ENCODE data around the gene SPATA31D1.

DNA sequence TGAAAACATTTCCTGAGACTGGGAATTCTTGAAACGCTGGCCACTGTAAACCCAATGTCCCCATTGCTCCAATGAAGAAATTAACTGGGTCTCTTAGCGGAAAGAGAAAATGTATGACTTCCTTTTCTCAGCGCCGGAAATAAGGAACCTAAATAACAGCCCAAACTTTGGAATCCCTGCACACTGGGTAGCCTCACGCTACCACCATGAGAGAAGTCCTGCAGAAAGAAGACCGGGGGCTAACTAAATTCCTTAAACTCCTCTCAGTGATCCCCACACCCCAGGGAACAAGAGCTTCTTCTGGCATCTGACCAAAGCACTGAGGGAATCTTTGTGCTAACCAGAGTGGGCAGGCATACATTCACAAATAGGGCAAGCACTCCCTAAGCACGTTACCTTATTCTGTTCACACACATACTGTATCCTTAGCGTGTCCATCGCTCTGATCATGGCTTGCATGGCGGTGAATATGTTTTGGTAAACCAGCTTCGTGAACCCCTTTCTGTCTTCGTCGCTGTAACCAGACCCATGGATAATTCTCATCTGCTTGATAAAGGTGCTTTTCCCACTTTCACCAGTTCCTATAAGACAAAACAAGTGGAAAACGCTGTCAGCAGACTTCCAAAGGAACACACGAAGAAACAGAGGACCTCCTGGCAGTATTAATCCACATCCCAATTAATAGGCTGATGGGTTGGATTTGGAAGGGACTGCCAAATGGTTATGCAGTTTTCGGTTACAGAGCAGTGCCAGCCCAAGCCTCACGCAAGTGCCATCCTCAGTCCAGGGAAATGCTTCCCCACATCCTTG is 119.2 kb downstream of the GNA14 start:
- PRO-cap, 3 experiments: no peak in any of the 3 experiments
- RAMPAGE, long total RNA: no peak

DNA sequence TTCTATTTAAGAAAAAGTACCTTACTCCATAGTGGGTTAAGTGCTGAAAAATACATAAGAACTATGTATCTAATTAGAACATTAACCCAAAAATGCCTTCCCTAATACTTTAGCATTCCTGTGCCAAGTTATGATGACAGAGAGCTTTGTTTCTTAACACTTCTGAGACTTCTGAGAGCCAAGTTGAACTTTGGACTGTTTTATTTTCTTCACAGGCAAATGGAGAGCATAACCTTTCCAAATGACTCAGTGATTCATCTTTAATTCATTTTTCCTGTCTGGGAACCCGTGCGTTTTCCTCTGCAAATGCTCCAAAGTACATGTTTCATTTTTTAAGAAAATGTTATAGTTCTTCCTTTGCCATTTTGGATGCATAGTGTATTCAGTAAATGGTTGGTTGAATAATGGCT is 191.7 kb upstream of the GNA14 start:
- PRO-cap, 3 experiments: no peak in any of the 3 experiments
- RAMPAGE, long total RNA: no peak

DNA sequence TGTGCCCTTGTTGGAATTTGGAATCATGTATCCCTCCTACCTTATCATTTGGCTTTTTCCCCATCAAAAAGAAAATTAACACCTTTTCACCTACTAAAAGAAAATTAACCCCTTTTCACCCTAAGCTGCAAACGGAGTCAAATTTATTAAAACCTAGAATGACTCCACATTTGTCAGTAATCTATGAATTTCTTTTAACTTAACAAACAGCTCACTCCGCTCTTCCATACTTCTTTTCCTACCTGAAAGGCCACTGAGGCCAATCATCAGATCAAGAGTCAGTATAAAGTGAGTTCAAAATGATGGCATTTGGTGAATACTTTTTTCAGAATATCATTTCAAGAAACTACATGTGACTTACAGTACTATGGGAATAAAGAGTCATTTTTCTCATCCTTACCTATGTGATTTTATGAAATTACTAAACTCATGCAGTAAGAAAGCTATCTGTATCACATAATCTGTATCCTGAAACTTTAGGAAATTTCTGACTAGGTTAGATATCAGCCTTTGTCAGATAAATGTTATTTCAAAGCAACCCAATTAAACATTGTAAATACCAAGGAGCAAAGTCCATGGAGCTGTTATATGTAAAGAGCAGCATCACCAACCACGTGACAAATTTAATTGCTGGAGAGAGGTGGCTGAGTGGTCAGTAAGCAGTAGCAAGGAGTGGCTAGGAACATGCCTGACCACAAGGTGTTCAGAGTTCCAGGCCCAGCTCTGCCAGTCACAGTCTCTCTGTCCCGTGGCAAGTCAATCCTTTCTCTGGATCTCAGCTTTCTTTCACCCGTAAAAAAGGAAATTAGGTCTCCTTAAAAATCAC is 166.5 kb downstream of the GNAQ start:
- PRO-cap, 3 experiments: no peak in any of the 3 experiments
- RAMPAGE, long total RNA: no peak

DNA sequence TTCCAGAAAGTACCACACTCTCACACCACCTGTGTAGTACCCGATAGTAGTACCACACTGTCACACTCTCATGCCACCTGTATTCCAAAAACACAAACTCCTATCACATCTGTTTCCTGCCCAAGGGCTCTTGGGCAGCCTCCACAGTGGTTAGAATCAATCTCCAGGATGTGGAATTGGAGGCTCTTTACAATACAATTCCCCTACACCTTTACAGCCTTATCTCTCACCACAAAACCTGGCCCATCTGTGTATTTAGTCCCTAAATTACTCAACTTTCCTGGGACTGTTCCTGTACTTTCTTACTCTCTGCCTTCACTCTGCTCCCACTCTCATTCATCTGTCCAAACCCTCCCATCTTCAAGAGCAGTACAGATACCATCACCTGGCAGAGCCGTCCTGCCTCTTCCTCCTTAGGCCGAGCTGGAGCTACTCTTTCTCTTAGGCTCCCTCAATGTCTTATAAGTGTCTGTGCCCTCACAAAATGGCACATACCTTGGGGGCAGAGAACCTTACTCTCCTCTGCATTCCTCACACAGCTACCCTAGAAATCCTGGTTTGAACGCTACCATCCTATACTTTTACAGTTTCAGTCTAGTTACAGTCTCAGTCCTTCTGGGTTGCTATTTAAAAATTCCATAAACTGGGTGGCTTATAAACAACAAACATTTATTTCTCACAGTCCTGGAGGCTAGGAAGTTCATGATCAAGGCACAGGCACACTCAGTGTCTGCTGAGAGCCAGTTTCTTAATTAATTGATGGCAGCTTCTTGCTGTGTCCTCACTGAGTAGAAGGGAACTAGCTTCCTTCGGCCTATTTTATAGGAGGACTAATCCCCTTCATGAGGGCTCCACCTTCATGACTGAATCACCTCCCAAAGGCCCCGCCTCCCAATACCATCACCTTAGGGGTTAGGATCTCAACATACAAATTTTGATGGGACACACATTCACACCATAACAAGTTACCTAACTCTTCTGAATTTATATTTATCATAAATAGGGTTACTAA is 130.2 kb downstream of the GNAQ start:
- PRO-cap, 3 experiments: no peak in any of the 3 experiments
- RAMPAGE, long total RNA: no peak

DNA sequence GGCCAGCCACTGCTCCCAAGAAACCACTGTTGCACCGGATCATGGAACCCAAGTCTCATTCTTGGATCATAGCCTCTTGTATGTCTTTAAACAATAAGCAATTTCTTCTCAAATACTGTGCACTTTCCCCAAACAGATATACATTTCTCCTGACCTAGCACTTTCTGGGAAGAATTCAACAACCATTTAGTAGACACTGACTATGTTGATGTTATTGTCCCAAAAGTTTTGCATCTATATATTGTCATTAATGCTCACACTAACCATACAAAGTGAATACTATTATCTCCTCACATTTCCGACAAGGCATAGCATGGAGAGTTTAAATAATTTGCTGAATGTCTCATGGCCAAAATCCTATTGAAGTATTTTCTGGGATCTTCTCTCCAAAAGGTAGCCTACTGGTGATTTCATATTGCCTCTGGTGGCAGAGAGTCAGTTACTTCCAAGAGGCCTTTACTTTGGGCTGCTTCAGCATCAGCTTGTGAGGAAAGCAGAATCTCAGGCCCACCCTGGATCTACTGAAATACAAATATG is 123.2 kb downstream of the GNAQ start:
- PRO-cap, 3 experiments: no peak in any of the 3 experiments
- RAMPAGE, long total RNA: no peak

DNA sequence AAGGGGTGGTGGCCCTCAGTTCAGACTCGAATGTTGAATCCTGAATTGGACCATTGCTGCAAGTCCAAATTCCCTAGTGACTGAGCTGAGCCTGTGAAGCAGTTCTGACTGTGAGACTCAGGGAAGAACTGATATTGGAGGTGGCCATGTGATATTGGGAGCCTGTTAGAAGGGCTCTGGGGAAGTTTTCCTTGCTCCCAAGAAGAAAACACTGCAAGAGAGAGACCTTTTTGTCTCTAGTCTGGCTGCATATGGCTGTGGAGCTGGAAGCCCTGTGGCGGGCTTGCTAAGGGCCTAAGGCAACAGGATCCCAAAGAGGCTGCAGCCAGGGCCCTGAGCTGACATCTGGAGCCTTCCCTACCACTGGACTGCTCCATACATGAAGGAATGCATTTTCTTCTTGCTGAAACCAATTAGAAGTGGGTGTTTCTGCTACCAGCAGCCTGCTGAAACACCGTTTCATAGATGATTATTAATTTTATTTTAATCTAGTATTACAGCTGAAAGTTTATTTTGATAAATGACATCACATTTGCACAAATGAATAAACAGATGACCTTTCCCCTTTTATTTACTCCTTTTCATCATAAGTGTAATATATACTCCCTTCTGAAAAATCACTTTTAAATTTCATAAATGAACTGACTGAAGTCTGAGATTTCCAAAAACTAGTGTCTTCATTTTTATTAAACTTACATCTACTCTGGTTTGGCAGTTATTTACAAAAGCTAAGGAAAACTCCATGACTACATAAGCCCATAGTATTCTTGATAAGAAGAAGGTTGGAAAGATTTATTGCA is 42.1 kb downstream of the GNAQ start:
- PRO-cap, 3 experiments: no peak in any of the 3 experiments
- RAMPAGE, long total RNA: no peak

GRCh38 chr9:78032794-78033674 is 1.4 kb upstream of the GNAQ start:
- PRO-cap, 3 experiments: no peak in any of the 3 experiments
- RAMPAGE, long total RNA: no peak

DNA sequence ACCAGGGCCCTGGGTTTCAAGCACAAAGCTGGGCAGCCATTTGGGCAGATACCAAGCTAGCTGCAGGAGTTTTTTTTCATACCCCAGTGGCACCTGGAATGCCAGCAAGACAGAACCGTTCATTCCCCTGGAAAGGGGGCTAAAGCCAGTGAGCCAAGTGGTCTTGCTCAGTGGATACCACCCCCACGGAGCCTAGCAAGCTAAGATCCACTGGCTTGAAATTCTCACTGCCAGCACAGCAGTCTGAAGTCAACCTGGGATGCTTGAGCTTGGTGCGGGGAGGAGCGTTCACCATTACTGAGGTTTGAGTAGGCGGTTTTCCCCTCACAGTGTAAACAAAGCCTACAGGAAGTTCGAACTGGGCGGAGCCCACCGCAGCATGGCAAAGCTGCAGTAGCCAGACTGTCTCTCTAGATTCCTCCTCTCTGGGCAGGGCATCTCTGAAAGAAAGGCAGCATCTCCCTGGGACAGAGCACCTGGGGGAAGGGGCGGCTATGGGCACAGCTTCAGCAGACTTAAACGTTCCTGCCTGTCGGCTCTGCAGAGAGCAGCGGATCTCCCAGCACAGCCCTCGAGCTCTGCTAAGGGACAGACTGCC is 34.8 kb upstream of the CEP78 start:
- PRO-cap, 3 experiments: no peak in any of the 3 experiments
- RAMPAGE, long total RNA: no peak

GRCh38 chr9:78295965-78296709 is 788 bp upstream of the PSAT1 start:
- PRO-cap, 3 experiments: peak in 1 of 3 experiments; most common plus-strand start chr9:78296339 (in 1); most common minus-strand start chr9:78296498 (in 1)
- RAMPAGE, long total RNA: no peak

DNA sequence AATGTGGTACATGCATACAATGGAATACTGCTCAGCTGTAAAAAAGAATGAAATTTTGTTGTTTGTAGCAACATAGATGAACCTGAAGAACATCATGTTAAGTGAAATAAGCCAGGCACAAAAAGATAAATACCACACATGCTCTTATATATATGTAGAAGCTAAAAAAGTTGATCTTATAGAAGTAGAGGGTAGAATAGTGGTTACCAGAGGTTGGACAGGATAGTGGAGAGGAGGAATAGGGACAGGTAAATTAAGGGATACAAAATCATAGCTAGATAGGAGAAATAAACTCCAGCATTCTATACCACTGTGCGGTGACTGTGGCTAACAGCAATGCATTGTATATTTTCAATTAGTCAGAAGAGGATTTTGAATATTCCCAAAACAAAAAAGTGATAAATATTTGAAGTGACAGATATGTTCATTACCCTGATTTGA is 414.8 kb downstream of the TLE1 start:
- PRO-cap, 3 experiments: no peak in any of the 3 experiments
- RAMPAGE, long total RNA: no peak

DNA sequence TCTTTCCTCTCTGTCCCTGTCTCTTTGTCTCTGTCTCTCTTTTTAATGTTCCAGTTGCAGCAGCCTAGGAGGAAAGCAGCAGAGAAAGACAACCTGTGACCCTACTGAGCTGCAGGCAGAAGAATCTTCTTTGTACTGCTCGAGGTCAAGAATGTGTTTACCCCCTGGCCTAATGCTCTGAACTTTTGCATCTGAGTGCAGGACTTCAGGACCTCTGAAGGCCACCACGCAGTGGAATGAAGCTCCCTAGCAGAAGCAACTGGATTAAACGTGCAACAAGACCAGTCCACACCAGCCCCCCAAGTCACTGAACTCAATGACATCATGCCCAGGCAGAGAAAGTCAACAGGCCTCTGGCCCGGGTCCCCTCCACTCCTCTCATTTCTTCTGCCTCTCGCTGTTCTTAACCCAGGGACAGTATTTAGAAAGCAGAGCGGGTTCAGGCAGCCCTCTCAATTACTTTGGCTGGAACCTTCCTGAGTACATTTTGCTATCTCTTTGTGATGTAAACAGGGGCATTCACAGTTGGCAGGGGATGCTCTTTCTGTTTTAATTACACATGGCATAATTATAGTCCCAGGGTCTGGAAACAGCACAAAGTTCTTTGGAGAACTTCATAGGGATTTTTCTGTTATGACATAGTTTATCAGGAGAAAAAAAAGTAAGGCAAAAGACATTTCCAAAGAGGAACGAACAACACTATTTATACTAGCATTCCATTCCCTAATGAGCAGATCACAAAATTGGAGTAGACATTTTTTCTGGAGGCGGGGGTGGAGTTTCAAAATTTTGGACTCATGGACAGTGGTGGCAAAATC is 108.3 kb upstream of the SPATA31D4 start:
- PRO-cap, 3 experiments: no peak in any of the 3 experiments
- RAMPAGE, long total RNA: no peak

DNA sequence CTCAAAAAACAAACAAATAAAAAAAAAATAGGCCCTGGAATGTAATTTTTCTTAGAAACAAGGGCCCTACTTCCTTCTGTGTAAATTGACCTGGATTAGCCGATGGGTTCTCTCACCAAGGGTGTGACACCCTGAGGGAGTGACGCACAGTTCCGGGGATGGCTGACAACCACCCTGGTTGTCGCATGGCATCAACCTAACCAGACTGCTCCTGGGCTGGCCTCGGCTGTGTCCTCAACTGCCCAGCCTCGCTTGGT is 51.2 kb upstream of the SPATA31D4 start:
- PRO-cap, 3 experiments: no peak in any of the 3 experiments
- RAMPAGE, long total RNA: no peak

- PRO-cap, 3 experiments: no peak in any of the 3 experiments
- RAMPAGE, long total RNA: no peak
Measured at GRCh38 chr9:81879635-81879981, 48.6 kb upstream of the SPATA31D4 start.

GRCh38 chr9:81988668-81989024 is at the start of gene SPATA31D1:
Gene SPATA31D1 (plus strand): TSS chr9:81988772.
- PRO-cap, 3 experiments: no peak in any of the 3 experiments
- RAMPAGE, long total RNA: no peak

DNA sequence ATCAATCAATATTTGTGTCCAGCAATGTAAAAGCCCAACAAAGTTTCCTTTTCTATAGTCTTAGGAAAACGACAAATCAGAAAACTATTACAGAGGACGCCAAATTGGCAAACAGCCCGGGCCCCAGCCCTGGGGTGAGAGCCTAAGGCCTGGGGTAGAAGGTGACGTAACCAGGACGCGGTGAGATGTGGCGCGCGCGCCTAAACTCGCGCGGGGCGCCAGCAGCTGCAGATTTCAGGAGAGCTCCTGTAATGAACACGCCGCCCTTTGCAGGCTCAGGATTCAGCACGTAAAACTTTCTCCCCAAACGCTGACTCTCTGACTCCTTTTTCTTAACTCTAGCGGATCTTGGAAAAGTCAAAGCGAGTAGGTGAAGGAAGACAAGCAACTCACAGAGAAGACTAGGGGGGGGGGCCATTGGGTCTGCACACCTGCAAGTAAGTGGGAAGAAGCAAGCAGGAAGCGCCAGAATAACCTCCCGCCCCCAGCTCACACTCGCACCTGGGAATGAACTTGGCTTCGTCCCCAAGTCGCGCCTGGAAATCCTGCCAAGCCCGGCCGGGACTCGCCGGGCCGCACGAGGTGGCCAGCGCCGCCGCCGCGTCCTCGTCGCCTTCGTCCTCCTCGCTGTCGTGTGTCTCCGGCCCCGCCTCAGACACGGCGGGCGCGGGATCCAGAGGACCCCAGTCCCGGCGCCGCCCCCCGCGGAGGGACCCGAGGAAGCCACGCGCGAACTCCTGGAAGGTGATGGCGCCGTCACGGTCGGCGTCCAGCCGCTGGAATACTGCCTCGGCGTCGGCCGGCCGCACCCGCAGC is 798 bp downstream of the RASEF start:
- PRO-cap, 3 experiments: no peak in any of the 3 experiments
- RAMPAGE, long total RNA: no peak

GRCh38 chr9:83472127-83472762 is 66.0 kb downstream of the FRMD3 start:
- PRO-cap, 3 experiments: no peak in any of the 3 experiments
- RAMPAGE, long total RNA: no peak

- PRO-cap, 3 experiments: no peak in any of the 3 experiments
- RAMPAGE, long total RNA: no peak
Measured at GRCh38 chr9:83536144-83536893, 1.9 kb downstream of the FRMD3 start.

DNA sequence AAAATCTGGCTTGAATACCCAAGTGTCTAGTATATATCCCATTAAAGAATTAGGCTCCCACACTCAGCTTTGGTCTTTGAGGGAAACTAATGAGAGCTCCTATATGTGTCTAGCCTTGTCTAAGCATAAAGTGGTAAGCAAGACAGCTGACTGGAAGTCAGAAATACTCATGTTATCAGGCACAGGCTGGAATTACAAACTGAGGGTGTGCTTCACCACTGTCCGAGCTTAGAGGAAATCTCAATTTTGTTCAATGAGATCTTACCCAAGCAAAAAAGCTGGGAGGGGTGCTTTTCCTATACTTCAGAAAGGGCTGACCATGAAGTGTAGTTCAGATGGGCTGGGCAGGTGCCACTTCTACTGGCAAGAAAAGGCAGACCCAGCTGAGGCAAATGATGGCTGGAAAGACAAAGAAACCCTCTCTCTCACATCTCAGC is 33.4 kb downstream of the IDNK start:
- PRO-cap, 3 experiments: no peak in any of the 3 experiments
- RAMPAGE, long total RNA: no peak

DNA sequence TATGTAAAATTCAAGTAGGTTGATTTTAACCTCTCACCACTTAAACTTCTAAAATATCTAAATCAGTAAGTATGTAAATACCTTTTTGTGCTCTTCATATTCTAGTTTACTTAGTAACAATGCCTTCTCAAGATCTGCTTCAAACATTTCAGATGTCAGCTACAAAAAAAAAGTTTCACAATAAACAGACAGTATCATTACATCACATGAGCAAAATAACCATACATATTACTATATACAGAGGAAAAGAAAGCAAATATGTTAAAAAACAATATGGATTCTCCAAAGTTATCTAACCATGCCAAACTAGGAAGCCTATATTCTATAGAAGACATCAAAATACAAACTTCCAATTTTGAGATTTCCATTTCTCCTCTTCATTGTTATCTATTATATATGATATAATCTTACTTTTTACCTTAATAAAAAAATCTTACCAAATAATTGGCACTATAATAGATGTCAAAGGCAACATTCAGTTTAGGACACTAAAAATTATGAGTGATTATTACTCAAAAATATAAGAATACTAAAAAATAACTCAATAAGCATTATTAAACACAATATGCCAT is 29.0 kb downstream of the GKAP1 start:
- PRO-cap, 3 experiments: no peak in any of the 3 experiments
- RAMPAGE, long total RNA: no peak

DNA sequence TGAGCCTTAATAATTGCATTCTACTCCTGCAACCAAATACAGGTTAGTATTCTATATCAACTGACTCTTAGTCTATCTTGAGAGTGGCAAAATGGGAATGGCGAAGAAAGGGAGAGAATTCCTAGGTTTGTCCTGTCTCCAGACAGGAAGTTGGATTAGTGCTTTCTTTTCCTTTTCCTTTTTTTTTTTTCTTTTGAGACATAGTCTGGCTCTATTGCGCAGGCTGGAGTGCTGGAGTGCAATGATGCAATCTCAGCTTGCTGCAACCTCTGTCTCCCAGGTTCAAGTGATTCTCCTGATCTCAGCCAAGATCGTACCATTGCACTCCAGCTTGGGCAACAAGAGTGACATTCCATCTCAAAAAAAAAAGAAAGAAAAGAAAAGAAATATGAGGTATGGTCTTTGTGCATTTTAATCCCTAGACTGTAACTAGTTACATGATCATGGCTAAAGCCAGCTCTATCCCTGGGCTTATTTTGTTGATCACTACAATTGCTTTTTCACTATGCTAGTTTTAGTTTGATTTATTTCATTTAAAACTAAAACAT is 12.6 kb upstream of the KIF27 start:
- PRO-cap, 3 experiments: no peak in any of the 3 experiments
- RAMPAGE, long total RNA: no peak